Calu3 (cell line): ENCODE results near the genes TAOK2, MAPK3 and CD2BP2.

- PRO-cap: bidirectional peak, plus-strand start at chr16:29973880, minus-strand start at chr16:29973782
Observed at GRCh38 chr16:29973093-29974050, at the start of gene TAOK2. Gene TAOK2, plus strand, starts transcription at chr16:29973868.

GRCh38 chr16:30065921-30066247, 324 bp downstream of the ALDOA start:
- PRO-cap: bidirectional peak, plus-strand start at chr16:30066125, minus-strand start at chr16:30066038

- PRO-cap: no peak
Observed at GRCh38 chr16:30069027-30069779, 3.6 kb downstream of the ALDOA start.

DNA sequence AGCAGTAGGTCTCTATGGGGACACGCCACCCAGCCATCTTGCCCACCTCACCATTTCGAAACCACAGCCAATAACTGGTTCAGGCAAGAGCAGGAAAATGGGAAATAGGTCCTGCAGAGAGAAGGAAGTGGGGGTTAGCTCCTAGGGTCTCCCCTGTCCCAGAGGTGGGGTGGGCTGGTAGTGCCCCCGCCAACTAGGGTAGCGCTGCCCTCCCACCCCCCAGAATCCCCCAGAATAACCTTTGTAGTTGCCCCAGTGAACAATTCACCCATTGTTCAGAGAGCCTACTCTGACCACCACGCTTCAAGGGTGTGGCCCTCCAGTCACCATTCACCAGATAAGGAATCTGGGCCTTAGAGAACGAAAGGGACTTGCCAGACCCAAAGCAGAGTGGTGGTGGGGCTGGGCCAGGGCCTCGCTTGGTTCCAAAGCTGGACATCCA, 5.0 kb downstream of the GDPD3 start:
- PRO-cap: no peak

DNA sequence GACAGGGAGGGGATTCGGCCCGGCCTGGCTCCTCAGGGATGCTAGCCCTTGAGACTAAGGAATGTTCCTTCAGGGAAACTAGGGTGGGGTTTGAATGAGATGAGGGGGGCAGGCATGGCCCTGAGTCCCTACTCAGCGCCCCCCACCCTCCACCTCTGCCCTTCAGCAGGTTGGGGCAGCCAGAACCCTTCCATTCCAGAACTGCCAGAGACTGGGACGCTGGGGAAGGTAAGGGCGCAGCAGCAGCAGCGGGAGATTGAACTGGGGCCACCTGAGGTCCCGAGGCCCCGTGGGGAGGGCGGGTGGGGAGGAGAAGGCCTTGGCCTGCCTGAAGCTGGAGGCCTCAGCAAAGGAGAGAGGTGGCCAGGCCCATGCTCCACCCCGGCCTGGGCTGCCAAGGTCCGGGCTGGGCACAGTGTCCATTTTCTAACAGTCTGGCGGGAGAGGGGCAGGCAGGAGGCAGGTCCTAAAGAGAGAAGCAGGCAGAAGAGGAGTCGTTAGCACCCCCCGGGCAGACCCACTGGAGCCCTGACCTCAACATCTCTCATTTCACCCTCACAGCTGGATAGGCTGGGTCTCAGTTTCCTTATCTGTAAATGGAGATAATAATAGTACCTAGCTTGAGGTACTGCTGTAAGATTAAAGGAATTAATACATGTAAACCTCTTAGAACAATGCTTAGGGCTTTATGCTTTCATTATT, 1.1 kb upstream of the GDPD3 start:
- PRO-cap: no peak

DNA sequence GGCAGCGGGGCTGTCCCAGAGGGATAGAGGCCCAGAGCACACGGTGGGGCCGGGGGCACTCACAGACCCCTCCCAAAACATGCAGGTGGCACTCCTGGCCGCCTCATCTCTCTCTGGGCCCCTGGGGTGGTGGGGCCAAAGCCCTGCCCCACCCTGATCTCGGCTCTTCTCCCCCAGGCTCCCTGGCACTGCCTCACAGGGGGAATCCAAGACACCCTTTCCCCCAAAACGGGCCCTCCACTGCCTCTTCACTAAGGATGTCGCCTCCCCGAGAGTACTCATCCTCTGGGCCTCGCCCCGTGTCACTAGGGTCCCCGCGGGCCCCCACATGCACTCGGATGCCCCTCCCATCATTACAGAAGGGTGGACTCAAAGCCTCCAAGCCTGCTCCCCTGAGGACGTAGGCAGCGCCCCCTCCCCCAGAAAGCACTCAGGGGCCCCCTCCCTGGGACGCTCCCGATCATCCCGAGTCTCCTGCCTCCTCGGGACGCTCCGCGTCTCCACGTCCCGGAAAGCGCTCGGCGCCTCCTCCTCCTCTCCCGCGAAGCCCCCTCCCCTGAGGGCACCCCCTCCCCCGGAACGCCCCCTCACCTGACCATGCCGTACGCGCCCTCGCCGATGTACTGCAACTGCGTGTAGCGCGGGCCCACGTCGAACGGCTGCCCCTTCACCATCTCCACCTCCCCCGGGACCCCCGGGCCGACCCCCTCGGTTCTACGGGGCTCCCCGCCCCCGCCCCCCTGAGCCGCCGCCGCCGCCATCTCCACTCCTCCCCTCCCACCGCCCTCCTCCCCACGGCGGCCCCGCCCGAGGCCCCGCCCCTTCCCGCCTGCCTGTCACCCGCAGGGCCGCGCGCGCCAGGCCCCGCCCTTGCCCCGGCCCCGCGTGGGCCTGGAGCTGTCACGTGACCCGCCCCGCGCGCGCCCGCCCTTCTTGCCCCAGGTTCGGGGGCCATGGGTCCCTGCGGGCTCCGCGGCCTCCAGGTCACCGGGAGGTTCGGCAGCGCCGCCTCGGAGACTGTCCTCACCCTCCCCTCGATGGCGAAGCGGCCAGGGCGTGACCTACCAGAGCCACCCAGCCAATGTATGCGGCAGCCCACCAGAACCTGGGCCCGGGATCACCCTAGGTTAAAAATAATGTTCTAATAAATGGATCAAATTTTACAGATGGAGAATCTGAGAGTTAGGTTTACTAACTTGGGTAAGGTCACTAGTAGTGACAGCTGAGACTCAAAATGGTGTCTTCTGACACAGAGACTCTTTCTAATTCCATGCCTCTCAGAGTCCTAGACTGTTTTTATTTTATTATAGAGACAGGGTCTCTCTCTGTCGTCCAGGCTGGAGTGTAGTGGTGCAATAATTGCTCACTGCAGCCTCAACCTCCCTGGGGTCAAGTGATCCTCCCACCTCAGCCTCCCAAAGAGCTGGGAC, at the start of gene MAPK3:
Gene MAPK3 (minus strand): TSS at position 772 of the 1,430 bp plus-strand sequence.
- PRO-cap: bidirectional peak, plus-strand start at position 930 of the sequence, minus-strand start at position 504 of the sequence

GRCh38 chr16:30124225-30124826, 1.3 kb upstream of the MAPK3 start:
- PRO-cap: no peak

- PRO-cap: unidirectional peak, plus-strand start at chr16:30182839
Observed at GRCh38 chr16:30182690-30182961, 776 bp upstream of the CORO1A start.

DNA sequence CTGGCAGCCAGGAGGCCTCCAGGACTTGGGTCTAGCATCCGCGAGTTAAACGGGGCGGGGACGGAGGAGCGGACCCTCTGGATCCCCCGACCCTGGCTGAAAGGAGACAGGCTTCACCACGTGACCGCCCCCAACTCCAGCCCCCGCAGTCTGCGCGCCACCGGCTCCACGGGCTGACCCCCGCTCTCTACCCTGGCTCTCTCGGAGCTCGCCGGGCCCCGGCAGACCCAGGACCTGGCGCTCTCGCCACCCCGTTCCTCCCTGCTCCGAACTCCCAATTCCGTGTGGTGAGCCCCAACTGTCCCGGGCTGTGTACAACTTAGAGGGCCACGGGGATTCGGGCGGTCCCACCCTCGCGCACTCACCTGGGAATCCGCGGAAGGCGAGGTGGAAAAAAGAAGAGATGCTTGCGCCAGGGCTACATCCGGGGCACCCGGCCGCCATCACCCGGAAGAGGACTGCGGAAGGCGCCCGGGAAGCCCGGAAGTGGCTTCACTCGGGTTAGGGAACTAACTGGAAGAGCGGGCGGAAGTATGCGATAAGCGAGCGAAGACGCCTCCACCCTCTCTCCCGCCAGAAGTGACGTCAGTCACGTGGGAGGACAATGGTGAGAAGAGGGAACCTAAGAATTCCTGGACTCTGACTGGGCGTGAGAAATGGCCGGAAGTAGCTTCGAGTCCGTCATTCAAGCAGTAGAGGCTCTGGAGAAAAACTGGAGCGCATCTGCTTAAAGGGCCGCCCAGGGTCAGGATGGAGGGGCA, at the start of gene CD2BP2:
Gene CD2BP2 (minus strand): TSS at position 462 of the 761 bp plus-strand sequence.
- PRO-cap: bidirectional peak, plus-strand start at position 148 of the sequence, minus-strand start outside the sequence; bidirectional peak, plus-strand start at position 588 of the sequence, minus-strand start at position 460 of the sequence

DNA sequence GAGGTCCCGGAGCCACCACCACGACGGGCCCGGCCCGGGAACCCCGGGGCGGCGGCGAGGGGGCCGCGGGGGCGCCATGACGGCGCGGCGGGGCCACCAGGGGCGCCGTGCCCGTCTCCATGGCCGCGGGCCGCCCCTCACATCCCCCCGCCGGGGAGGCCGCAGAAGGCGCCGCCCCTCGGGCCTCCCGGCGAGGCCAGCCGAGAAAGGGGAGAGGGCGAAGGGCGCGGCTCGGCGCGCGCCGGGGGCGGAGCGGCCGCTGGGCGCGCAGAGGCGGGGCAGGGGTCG, 287 bp downstream of the TBC1D10B start:
- PRO-cap: bidirectional peak, plus-strand start at position 193 of the sequence, minus-strand start at position 202 of the sequence

DNA sequence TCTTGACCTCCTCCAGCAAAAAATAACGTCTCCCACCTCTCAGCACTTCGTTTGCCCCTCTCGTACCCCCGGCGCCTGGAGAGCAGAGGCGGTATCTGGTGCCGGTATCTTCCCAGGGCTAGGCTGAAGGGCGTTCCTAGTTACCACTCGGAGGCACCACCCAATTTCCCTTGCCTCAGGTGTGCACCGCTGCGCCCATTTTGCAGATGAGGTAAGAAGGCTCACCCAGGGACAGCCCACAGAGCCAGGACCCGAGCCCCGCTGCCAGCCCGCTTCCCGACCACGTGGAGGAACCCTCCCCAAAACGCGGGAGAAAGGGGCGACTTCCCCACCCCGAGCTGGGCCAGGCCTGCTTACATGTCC, 326 bp downstream of the DCTPP1 start:
- PRO-cap: no peak

DNA sequence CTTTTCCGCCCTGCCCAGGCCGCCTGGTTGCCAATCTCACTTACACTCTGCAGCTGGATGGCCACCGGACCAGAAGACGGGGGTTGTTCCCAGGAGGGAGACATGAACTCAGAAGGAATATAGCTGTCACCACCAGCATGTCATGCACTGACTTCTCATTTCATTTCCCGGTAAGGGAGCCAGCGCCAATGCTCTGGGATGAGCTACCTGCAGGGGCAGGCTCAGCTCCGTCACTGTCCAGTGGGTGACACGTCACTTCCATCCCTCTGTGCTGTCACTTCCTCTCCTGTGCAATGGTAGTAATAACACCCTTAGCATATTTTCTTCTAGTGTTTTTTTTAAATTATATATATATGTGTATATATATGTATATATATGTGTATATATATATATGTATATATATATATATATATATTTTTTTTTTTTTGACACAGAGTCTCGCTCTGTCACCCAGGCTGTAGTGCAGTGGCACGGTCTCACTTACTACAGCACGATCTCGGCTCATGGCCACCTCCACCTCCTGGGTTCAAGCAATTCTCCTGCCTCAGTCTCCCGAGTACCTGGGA, 26.9 kb downstream of the ITGAL start:
- PRO-cap: no peak

DNA sequence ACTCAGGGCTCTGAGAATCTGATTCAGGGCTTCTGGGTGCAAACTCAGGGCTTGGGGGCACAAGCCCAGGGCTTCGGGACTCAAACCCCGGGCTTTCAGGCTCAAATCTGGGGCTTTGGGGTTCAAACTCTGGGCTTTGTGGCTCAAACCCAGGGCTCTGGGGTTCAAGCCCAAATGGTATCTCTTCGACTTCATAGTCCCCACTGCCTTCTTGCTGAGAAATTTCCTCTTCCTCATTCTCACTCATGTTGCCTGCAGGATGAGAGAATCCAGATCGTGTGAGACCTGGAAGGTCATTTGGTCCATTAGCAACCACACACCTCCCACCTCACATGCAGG, 597 bp downstream of the ZNF768 start:
- PRO-cap: no peak

DNA sequence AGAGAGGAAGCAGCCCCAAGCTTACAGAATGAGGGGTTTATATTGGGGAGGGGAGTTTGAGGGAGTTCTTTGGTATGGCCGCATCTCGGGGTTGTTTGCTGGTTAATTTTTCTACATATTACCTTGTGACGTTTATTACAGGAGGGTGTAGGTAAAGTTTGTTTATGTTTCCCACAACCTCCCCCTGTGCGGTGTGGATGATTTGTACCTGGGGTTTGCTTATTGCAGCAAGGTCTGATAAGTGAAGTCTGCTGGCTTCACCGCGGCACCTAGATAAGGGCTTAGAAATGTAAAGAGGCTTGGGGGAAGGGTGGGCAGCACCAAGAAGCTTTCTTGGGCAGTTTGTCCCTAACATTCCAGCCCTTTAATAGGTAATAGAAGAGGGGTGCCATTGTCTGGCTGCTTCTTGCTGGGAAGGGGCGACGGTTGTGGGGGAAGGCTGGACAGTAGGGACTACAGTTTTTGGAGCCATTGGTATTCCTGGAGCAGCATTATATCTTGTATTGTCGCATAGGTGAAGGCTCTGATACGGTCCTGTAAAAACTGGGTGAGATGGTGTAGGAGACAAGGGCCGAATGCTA, 7.3 kb upstream of the ZNF747 start:
- PRO-cap: no peak

GRCh38 chr16:30623428-30624550, 13.6 kb upstream of the ZNF689 start:
- PRO-cap: no peak

DNA sequence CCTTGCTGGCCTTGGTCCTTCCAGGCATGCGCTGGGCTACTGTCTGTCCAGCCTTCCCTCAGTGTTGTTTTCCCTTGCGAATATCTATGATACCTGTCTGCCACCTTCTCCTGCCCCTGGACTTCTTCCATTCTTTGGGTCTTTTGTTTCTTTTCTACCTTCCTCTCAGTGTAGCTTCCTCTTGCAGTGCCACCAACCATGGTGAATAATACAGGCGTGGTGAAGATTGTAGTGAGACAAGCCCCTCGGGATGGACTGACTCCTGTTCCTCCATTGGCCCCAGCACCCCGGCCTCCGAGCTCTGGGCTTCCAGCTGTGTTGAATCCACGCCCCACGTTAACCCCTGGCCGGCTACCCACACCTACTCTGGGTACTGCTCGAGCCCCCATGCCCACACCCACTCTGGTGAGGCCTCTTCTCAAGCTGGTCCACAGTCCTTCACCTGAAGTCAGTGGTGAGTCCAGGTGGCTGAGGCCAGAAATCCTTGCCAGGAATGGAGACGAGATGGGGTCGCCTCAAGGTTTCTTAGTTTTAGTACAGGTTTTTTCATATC, 17.6 kb upstream of the TMEM265 start:
- PRO-cap: no peak

DNA sequence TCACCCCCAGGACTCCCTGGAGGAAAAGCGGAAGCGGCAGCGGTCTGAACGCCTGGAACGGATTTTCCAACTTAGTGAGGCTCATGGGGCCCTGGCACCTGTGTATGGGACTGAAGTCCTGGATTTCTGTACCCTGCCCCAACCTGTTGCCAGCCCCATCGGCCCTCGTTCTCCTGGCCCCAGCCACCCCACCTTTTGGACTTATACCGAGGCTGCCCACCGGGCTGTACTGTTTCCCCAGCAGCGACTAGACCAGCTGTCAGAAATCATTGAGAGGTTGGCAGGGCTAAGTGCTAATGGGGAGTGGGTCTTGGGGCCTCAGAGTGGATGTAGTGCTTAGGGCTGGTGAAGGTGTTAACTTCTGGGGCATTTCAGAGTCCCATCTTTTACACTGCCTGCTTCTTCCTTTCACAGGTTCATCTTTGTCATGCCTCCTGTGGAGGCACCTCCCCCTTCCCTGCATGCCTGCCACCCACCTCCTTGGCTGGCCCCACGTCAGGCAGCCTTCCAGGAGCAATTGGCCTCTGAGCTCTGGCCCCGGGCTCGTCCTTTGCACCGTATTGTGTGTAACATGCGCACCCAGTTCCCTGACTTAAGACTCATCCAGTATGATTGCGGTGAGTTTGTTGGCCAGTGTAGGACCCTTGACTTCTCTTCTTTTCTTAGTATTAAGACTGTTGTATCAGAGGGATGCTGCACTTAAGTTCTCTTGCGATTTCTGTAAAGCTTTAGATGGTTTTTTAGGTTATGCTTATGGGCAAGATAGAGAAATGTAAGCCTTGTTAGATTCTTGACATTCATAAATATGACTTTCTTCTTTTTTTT, 11.3 kb upstream of the TMEM265 start:
- PRO-cap: no peak

GRCh38 chr16:30741271-30742260, 1.1 kb downstream of the TMEM265 start:
- PRO-cap: bidirectional peak, plus-strand start at chr16:30741734, minus-strand start at chr16:30741548

DNA sequence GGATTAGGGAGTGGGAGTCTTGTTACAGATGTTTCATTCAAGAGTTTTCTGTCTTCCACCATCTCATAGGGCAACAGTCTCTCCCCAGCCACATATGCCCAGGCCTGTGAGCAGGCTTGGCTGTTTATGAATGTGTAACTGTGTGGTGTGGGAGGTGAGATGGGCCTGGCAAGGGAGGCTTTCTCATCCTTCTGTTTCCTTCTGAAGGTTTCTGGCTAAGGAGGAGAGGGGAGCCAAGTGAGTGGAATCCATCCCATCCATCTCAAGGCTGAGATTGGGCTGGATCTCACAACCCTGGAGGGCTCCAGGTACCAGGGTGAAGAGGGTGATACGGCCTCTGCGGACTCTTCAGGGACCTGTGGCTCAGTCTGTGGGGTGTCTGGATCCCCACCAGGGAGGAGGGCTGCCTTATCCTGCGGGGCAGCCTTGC, 7.1 kb downstream of the ZNF629 start:
- PRO-cap: no peak

- PRO-cap: unidirectional peak, minus-strand start at chr16:30896992; unidirectional peak, minus-strand start at chr16:30897082
Observed at GRCh38 chr16:30896944-30897491, 604 bp downstream of the CTF1 start.